Bronchial lymph node (tissue), 1 donor: ENCODE measurements around the gene UBE2M.

DNA sequence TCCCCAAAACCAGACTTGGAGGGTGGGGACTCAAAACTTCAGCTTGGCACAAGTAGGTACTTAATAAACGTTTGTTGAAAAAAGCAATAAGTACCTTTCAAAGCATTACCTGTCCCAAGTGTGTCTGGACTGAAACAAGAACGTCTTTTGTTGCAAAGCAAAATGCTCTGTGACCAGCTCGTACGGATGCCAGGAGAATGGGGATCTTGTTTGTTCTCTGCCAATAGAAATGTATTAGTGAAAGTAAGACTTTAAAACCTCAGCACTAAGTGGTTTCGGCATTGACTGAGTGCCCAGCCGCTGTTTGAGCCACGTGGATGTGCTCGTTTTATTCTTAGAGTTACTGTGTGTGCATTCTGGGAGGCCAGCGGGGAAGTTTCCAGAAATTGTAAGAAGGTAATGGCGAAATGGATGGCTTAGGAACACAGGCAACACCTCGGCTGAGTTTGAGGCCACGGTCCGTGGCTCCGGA is 117.1 kb upstream of the USP29 start:
- PRO-cap = no peak

- PRO-cap = no peak
Observed at GRCh38 chr19:57231812-57232720, 1.2 kb downstream of the AURKC start.

GRCh38 chr19:57308068-57308707 is 12.1 kb upstream of the ZNF543 start:
- PRO-cap = no peak

DNA sequence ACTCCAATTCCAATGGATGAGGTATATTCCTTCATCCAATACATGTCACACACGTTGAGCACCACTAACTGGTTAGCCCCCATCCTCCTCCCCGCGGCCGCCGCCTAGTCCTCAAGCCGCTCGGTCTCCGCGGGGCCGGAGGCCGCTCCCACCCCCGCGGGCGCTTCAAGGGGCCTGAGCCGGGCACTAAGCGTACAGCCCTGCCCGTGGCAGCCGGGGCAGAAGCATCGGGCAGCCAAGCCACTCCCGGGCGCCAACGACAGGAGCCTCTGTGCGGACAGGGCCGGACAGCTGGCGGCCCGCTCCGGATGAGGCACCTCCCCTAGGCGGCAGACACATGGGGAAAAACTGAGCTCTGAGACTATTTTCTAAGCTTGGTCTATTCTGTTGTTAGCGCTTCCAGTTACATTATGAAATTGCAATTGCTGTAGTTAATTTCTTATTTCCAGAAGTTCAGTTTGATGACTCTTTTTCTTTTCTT is 2.8 kb upstream of the ZNF543 start:
- PRO-cap = no peak

GRCh38 chr19:57363733-57364265 is 448 bp downstream of the TRAPPC2B start:
- PRO-cap = no peak

GRCh38 chr19:57560214-57560742 is 615 bp upstream of the ZNF550 start:
- PRO-cap = no peak

- PRO-cap = no peak
Observed at GRCh38 chr19:57738754-57739252, 7.8 kb upstream of the ZNF776 start.

GRCh38 chr19:57915526-57916201 is 728 bp downstream of the ZNF417 start:
- PRO-cap = no peak

DNA sequence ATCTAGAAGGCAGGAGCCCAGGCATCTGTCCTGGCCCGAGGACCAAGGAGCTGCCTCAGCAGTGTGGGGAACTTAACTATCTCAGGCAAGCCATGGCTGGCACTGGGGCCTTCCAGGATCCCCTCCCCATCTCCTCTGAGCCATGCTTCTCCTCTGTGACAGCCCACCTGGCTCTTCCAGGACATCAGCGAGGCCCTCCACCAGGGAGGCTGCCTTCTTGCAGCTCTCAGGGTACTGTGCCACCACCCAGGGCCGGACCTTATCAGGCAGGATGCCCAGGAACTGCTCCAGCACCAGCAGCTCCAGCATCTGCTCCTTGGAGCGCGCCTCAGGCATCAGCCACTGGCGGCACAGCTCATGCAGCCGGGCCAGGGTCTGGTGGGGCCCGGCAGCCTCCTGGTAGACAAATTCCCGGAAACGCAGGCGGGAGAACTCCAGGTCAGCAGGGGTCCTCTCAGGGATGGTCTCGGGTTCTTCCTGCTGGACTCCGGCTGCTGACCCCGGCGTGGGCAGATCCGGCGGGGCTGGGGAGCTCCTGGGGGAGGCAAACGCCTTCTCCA is 8.3 kb downstream of the ZSCAN18 start:
- PRO-cap = no peak

GRCh38 chr19:58217937-58218271 is 10.8 kb upstream of the ZNF544 start:
- PRO-cap = no peak

DNA sequence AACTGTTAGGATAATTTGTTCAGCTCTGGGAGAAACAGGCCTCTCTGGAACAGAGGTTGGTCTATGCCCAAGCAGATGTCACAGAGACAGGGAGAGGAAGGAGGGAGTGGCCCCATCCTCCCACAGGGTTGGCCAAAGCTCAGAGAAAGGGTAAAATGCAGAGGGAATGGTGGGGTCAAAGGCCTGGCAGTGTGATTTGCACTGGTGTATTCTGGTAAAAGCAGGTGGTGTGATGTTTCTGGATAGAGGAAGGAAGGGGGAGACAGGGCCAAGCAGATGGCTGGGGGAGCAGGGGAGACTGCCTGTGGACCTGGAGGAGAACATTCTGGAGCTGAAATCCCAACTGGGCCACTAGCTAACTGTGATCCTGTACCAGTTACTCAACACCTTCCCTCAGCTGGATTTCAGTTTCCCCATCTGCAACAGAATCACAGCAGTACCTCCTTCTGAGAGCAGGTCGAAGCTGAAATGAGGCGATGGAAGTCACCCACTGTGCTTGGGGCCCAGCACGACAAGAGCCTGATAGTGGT is 9.5 kb downstream of the ZSCAN22 start:
- PRO-cap = no peak

GRCh38 chr19:58400203-58400645 is 4.8 kb downstream of the RNF225 start:
- PRO-cap = no peak

GRCh38 chr19:58401088-58402184 is 6.0 kb downstream of the RNF225 start:
- PRO-cap = bidirectional peak, plus-strand start at chr19:58401538, minus-strand start at chr19:58401229

- PRO-cap = no peak
Observed at GRCh38 chr19:58439691-58440012, 301 bp downstream of the ZNF132 start.

- PRO-cap = no peak
Observed at GRCh38 chr19:58518623-58519449, 774 bp downstream of the ZBTB45 start.

DNA sequence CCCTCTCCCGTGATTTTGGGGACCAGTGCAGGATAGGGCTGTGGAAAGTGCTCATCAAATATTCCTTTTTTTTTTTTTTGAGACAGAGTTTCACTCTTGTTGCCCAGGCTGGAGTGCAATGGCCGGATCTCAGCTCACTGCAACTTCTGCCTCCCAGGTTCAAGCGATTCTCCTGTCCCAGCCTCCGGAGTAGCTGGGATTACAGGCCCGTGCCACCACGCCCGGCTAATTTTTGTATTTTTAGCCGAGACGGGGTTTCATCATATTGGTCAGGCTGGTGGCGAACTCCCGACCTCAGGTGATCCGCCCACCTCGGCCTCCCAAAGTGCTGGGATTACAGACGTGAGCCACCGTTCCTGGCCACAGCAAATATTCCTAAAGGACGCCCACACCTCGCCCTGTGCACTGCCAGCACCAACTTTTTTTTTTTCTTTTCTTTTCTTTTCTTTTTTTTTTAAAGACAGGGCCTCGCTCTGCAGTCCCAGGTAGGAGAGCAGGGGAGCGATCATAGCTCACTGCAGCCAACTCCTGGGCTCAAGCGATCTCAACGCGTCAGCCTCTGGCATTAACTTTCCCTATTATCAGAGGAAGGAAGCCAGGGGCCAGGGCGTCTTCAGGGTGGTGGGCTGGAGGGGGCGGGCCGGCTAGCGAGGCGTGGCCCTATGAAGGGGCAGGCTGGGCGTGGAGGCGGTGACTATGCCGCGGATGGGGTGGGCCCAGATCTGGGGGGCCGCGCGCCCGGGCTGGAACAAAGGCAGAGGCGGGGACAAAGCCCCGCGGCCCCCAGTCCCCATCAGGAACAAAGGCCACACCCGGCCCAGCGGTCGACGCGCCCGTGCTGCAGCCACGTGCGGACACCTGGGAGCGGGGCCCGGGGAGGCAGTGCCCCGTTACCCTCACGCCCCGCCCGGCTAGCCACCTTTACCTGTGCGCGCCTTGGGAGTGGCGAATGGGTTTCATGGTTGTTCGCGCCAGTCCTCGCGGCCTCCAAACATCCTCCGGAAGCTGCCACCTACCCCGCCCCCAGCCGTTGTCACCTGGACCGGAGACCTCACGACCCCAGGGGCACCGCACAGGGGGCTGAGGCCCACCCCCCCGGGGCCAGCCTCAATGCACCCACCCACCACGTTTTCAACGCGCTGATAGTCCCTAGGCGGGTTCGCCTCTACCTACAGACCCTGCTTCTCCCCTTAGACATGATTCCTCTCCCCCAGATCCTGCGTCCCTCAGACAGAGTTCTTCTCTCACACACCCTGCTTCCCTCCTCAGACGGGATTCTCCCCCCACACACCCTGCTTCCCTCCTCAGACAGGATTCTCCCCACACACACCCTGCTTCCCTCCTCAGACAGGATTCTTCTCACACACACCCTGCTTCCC is 5.6 kb upstream of the TRIM28 start:
- PRO-cap = bidirectional peak, plus-strand start at position 786 of the sequence, minus-strand start at position 583 of the sequence

GRCh38 chr19:58548244-58549013 is 4.6 kb downstream of the TRIM28 start:
- PRO-cap = no peak

- PRO-cap = bidirectional peak, plus-strand start at chr19:58558701, minus-strand start at chr19:58558576; bidirectional peak, plus-strand start at chr19:58559139, minus-strand start at chr19:58558918
Observed at GRCh38 chr19:58558090-58559081, at the start of gene UBE2M. TSS of gene UBE2M (minus strand) at chr19:58558611.

GRCh38 chr19:58572419-58572899 is 676 bp downstream of the MZF1 start:
- PRO-cap = bidirectional peak, plus-strand start at chr19:58572971, minus-strand start at chr19:58572783